ENCODE data around the gene DUOXA2.

- PRO-cap: no peak
- RAMPAGE, long total RNA: no peak
These were observed 12.7 kb downstream of the GOLM2 start for GRCh38 chr15:44301225-44301658.

DNA sequence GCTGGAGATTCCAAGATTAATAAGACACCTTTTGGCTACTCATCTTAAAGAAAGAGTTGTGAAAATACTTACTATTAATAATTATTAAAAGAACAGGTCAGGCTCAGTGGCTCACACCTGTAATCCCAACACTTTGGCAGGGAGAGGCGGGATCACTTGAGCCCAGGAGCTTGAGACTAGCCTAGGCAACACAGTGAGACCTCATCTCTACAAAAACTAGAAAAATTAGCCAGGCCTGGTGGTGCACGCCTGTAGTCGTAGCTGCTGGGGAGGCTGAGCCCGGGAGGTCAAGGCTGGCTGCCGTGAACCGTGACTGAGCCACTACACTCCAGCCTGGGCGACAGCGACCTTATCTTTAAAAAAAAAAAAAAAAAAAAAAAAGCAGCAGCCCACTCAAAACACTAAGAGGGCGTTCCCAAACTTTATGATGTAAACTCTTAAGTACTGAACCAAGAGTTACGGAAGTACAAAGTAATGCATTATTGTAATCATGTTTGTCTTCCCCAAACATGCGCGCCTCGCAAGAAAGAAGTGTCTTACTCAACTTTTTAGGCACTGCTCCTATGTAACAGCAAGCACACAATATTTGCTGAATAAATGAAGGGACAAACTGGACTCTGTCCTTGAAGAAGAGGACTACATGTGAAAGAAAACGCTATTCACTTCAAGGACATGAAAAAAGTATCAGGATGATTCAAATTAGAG, 1.0 kb downstream of the SPG11 start:
- PRO-cap: no peak
- RAMPAGE, long total RNA: no peak

DNA sequence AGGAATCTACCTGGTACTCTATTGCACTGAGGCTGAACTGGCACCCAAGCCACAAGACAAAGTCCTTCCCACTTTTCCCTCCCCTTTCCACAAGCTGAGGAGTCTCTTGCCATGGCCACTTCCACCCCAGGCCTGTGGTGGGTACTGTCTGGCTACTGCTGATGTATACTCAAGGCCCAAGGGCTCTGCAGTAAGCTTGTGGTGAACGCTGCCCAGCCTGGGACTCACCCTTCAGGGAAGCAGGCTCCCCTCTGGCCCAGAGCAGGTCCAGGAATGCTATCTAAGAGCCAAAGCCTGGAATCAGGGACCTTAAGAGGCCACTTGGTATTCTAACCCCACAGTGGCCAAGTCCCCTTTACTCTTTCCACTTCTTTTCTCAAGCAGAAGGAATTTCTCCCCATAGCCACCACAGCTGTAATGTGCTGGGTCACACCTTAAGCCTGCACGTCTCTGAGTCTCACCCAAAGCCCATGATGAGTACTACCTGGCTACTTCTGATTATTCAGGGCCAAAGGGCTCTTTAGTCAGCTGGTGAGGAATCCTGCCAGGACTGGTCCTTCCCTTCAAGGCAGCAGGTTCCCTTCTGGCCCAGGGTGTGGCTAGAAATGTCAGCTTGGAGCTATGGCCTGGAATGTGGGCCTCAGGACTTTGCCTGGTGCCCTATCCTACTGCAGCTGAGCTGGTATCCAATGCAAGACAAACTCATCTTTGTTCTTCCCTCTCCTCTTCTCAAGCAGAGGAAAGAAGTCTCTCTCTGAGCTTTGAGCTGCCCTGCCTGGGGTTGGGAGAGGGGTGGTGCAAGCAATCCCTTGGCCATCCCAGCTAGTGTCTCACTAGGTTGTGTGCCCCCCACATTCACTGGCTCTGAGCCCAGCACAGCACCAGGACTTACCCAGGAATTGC, 4.0 kb downstream of the PATL2 start:
- PRO-cap: no peak
- RAMPAGE, long total RNA: no peak

GRCh38 chr15:44718262-44718811, 7.0 kb downstream of the B2M start:
- PRO-cap: no peak
- RAMPAGE, long total RNA: no peak

DNA sequence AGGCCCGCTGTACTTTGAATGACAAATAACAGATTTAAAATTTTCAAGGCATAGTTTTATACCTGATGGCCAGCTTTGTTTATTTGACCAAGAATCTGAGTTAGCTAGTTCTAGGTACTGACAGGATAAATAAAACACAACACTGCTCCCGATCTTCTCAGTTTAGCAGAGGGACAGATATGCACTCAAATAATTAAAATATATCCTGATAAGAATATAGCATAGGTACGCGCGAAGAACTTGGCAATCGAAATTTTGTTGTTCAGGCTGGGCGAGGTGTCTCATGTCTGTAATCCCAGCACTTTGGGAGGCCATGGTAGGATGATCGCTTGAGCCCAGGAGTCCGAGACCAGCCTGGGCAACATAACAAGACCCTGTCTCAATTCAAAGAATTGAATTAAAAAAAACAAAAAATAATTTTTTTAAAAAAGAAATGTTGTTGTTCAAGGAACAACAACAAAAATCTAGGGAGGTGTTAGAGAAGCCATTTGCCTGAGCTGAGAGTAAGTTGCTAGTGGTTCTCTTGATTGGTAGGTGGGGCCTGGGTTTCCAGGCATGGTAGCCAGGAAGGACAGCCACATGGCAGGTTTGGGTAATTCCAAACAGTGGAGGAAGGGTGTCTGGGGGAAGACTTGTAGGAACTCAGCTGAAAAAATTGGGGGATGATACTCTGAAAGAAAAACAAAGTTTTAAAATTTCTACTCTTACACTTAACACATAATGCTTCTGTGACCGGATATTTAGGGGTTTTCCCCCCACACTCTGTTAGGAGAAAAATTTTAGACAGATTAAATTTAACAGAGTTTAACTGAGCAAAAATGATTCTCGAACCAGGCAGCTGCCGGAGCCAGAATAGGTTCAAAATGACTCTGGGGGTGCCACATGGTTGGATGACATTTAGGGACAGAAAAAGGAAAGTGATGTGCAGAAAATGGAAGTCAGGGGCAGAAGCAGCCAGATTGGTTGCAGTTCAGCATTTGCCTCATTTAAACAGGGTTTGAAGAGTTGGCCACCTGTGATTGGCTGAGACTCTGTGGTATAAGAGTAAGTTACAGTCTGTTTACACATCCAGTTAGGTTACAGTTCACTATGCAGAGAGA, 7.8 kb downstream of the B2M start:
- PRO-cap: no peak
- RAMPAGE, long total RNA: no peak

GRCh38 chr15:44726016-44726987, 10.0 kb upstream of the TRIM69 start:
- PRO-cap: no peak
- RAMPAGE, long total RNA: no peak

DNA sequence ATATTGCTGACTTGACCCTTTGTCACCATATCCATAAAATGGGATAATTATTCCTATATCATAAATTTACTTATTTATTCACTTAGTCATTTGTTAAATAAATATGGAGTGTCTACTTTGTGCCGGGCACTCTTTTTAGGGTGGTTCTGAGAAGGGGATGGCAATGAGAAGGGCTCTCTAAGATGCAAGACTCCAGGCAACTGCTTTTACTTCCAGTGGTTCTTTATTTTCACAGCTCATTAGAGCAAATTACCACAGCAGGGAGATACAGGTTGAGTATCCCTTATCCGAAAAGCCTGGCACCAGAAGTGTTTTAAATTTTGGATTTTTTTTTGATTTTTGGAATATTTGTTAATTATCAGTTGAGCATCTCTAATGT, 9.4 kb upstream of the TRIM69 start:
- PRO-cap: no peak
- RAMPAGE, long total RNA: no peak

- PRO-cap: no peak
- RAMPAGE, long total RNA: no peak
These were observed 8.9 kb upstream of the TRIM69 start for GRCh38 chr15:44727367-44727872.

GRCh38 chr15:44810013-44810703, 73.8 kb downstream of the TRIM69 start:
- PRO-cap: no peak
- RAMPAGE, long total RNA: no peak

DNA sequence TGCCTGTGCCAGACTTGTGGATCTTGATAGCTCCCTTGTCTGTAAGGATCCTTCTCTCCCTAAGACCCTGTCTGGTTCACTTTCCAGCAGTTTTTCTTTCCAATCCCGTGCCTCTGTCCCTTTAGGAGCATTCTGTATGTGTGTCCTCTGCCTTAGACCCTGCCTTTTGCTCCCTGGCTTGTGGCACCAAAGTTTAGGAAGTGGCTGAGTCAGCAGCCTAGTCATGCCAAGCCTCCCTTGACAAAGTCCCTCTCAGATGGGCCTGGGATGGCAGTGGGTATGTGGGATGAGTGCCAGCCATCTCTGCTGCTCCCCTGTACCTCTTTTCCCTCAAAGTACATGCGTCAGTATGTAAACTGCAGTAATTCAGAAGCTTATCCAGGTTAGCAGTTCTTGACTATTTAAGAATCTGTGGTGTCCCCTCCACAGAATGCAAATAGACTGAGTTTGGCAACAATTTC, 965 bp downstream of the SORD start:
- PRO-cap: no peak
- RAMPAGE, long total RNA: no peak

- PRO-cap: no peak
- RAMPAGE, long total RNA: no peak
These were observed 941 bp downstream of the DUOX2 start for GRCh38 chr15:45112634-45113827.

DNA sequence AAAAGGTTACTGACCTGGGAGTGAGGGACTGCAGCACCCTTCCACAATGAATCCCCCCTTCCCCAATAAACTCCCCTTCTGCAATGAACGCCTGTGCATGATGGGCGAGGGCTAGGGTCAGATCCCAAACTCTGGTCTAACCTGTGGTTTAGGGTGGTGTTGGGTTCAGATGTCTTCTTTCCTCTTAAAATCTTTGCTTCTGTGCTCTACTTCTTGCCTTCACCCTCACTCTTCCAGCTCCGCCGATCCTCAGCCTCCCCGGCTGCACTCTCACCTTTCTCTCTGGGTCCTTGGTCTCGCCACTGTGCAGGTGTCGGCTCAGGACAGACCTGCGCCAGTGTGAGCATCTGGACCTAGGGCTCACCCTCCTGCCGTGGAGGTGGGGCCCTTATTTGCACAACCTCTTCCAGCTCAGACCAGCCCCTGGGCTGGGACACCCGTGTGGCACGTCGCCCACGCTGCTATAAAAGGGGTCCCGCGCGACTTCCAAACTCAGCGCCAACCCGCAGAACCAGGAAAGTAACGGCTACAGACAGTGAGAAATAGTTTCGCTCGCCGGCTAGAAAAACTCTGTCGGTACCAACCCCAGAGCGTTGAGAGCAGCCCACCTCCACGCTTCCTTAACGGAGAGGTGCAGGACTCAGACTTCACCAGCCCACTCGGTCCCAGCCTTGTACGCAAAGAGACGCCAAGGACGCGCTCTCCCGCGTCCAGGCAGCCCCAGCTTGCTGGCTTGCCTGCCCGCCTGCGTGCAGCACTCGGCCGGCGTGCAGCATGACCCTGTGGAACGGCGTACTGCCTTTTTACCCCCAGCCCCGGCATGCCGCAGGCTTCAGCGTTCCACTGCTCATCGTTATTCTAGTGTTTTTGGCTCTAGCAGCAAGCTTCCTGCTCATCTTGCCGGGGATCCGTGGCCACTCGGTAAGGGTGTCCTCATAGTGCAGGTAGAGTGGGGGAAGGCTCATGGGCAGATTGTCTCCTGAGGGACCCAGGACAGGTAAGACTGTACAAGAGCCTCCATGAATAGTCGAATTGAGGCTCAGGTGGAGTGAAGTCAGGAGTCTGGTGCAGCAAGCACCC, at the start of gene DUOXA2:
Gene DUOXA2 (plus strand): TSS at position 495 of the 1,080 bp plus-strand sequence.
- PRO-cap: no peak
- RAMPAGE, long total RNA: no peak

DNA sequence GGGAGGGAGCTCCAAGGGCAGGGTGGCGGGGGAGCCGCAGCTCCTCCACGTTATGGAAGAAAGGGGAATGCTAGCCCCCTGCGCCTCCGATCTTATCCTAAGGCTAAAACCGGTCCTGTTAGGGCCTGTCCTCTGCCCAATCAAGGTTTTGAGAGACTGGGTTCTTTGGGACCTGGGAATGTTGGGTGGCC, 248 bp downstream of the DUOX1 start:
- PRO-cap: no peak
- RAMPAGE, long total RNA: no peak

DNA sequence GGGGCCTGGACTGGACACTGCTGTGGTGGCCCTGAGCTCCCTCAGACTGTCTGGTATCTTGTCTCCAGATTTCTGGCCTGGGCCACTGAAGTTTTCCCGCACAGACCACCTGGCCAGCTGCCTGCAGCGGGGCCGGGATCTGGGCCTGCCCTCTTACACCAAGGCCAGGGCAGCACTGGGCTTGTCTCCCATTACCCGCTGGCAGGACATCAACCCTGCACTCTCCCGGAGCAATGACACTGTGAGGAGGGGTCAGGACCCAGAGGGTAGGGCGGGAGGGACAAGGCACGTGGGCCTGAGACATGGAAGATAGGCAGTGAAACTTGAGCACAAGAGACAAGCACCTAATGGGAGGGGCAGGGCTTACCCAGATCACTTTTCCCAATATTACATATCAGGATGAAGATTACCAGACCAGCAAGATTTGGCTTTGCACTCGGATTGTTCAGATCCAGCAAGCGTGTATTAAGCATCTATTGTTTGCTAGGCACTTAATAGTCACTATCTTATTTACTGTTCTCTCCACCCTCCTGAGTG, 9.6 kb downstream of the DUOX1 start:
- PRO-cap: no peak
- RAMPAGE, long total RNA: no peak

DNA sequence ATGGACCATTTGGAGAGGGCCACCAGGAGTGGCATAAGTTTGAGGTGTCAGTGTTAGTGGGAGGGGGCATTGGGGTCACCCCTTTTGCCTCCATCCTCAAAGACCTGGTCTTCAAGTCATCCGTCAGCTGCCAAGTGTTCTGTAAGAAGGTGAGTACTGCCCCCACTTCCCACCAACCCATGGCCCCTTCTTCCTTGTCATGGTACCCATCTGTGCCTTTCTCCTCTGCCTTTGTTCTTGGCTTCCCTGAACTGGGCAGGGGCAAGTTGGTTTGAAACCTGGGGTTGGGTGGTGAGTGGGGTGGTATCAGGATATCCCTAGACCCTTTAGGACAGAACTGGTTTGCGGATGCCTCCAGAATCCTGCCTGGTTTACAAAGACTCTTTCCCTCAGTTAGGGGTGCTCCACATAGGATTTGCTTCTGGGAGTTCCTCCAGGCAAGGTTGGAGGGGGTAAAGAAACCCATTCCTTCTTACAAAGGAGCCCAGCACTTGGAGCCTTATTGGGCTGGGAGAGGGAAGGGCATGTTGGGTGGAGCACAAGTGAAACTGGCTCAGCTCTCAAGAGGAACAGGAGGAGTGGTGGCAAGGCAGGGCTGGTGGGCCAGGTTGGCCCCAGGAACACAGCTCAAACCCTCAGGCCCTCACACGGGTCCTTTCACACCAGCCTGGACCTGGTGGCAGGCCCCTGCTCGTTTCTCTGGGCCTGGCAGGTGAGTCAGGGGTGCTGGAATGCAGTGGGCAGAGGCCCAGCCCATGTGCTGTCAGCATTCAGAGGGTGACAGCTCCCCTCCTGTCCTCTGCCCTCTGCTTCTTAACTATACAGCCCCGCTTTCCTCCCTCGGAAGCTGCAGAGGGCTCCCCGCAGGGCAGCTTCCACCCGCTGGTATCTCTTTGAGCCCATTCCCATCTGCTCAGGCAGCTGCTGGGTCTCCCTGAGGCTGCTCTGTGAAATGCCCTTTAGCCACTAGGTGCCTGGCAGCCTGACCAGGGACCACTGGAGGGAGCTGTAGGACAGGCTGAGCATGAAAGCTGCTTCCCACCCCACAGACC, 25.2 kb downstream of the SHF start:
- PRO-cap: no peak
- RAMPAGE, long total RNA: no peak

DNA sequence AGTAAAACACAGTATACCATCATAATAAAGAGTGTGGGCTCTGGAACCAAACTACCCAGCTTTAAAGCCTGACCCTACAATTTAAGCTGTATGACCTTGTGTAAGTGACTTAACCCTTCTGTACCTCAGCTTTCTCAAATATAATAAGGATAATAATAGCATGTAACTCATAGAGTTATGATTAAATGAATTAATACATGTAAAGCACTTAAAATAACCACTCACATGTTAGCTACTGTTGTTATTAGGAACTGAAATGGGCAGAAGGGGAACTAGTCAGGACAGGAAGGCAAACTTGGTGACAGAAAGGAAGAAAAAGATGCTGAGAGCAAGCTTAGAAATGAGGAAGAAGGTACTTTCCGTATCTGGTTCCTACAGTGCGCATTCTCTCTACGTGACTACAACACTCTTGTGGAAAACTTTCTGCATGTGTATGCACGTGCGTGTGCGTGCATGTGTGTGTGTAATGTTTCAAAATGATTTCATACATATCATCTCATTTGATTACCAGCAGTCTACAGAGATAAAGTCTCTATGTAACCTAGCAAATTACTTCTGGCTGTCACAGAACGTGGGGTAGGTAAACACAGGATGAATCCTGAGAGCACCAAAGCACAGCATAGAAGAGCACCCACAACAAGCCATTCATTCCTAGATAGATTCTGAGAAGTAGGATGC, 10.1 kb upstream of the SPATA5L1 start:
- PRO-cap: no peak
- RAMPAGE, long total RNA: no peak

DNA sequence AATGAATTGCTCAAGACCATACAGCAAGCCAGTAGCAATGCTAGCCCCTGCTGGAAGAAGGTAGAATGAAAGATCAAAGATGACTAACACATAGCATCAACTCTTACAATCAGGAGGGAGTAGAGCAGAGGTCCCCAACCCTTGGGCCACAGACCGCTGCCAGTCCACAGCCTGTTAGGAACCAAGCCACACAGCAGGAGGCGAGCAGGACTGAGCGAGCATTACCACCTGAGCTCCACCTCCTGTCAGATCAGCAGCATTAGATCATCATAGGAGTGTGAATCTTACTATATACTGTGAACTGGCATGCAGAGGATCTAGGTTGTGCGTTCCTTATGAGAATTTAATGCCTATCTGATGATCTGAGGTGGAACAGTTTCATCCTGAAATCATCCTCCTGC, 8.2 kb upstream of the SPATA5L1 start:
- PRO-cap: no peak
- RAMPAGE, long total RNA: no peak

DNA sequence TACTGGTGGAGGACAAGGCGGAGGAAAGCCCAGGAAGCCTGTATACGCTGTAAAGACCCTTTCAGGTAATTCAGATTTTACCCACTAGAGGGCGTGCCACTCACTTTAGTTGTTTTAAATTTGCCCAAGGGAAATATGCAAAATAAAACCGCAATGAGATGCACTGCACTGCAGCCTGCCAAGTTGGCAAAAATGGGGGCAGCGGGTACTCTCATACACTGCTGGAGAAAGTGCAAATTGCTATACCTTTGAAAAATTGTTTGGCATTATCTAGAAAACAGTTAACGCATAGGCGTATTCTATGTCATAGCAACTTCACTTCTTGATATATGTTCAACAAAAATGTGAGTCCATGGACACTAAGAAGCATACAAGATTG, 27.6 kb downstream of the C15orf48 start:
- PRO-cap: no peak
- RAMPAGE, long total RNA: no peak

GRCh38 chr15:45481490-45481994, 41.0 kb downstream of the SLC30A4 start:
- PRO-cap: no peak
- RAMPAGE, long total RNA: no peak

DNA sequence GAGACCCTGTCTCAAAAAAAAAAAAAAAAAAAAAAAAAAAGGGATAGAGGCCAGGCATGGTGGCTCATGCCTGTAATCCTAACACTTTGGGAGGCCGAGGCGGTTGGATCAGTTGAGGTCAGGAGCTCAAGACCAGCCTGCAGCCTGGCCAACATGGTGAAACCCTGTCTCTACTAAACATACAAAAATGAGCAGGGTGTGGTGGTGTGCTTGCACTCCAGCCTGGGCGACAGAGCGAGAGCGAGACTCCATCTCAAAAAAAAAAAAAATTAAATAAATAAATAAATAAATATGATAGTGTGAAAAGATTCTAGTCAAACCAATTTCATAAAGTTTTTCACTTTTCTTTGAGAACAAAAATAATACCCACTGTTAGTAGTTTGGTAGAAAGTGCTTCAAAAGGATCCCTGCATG, 23.0 kb downstream of the BLOC1S6 start:
- PRO-cap: no peak
- RAMPAGE, long total RNA: no peak

All from spinal cord (tissue), 3 donors.